ENCODE results near the genes GPRC5A, EMP1, PLBD1 and MGP.

- PRO-cap, 8 experiments: peak in 8 of 8 experiments; most common minus-strand start chr12:12725123 (in 8)
Observed at GRCh38 chr12:12724764-12725154, 7.6 kb downstream of the CDKN1B start.

DNA sequence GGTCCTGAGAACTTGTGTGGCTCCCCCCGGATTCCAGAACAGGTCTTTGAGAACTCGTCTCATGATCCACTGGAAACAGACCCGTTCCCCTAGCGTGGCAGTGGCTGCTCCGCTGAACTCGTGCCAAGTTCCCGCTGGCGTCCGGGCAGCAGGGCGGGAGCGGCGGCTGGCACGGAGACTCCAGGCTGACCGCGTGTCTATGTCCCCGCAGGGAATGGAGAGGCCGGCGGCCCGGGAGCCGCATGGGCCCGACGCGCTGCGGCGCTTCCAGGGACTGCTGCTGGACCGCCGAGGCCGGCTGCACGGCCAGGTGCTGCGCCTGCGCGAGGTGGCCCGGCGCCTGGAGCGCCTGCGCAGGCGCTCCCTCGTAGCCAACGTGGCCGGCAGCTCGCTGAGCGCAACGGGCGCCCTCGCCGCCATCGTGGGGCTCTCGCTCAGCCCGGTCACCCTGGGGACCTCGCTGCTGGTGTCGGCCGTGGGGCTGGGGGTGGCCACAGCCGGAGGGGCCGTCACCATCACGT is 1.3 kb downstream of the APOLD1 start:
- PRO-cap, 8 experiments: peak in 8 of 8 experiments; most common plus-strand start position 413 of the sequence (in 7); most common minus-strand start position 279 of the sequence (in 6)

- PRO-cap, 8 experiments: peak in 6 of 8 experiments; most common plus-strand start chr12:12891562 (in 6); most common minus-strand start chr12:12891308 (in 3)
Observed at GRCh38 chr12:12891061-12891862, at the start of gene GPRC5A. TSS of gene GPRC5A (plus strand) at chr12:12891562.

DNA sequence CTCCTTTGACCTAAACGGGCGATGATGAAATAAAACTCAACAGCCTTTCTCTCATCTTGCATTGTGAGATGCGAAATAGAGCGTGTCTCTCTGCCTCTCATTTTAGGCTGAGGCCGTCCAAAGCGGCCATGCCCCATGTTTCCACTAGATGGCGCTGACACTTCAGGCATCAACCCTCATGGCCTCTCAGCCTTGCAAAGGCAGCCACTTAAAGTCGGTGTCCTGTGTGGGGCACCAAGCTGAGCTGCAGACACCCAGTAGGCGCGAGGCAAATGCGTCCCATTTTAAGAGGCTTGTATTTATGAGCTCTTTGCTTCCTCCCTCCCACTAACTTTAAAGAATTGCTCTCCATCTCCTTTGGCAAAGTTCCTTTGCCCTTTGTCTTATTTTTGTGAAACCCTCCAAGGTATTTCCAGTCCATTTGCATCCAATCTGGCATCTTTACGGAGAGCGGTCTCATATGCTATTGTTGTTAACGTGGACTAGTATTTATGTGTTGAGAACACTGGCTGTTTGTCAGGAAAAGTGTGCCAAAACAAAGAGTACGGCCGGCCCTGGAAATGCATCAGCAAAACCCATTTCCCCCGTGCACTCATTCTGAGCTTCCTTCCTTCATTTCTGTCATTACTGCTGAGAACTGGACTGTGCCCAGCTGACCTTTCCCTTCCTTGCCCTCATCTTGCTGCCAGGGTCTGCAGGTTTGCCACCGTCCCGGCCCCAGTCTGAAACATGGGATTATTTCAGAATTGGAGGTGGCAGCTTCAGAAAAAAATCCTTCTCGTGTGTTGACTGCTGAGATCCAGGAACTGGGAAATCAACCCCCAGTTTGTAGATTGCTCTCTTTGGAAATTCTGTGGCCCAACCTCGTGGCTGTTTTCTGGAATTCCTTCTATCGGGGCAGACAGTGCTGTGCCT is 25.2 kb downstream of the GPRC5A start:
- PRO-cap, 8 experiments: no peak in any of the 8 experiments

- PRO-cap, 8 experiments: peak in 2 of 8 experiments; most common plus-strand start chr12:13098870 (in 1); most common minus-strand start chr12:13098652 (in 2)
Observed at GRCh38 chr12:13098465-13099022, 4.9 kb downstream of the GSG1 start.

DNA sequence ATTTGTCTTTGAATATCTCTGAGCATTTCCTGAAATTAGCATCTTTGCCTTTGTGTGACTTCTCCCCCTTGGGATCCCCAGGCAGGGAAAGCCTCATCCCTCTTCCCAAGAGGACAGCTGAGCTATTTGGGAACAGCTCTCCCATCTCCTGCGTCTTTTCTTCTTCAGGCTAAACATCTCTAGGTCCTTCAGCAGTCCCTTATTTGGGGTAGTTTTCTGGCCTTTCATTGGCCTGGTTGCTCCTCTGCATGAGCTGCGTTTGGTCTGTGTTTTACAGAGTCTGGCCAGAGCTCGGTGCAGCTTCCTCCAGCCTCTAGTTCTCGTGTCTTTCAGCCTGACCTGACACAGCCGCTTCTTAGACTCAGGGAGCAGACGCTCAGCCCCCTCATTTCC is 13.4 kb upstream of the GSG1 start:
- PRO-cap, 8 experiments: no peak in any of the 8 experiments

- PRO-cap, 8 experiments: no peak in any of the 8 experiments
Observed at GRCh38 chr12:13171766-13172249, 24.7 kb upstream of the EMP1 start.

GRCh38 chr12:13196308-13197021 is at the start of gene EMP1:
TSS of gene EMP1 (plus strand) at chr12:13196726.
- PRO-cap, 8 experiments: peak in 7 of 8 experiments; most common plus-strand start chr12:13196805 (in 4); most common minus-strand start chr12:13196615 (in 2)

DNA sequence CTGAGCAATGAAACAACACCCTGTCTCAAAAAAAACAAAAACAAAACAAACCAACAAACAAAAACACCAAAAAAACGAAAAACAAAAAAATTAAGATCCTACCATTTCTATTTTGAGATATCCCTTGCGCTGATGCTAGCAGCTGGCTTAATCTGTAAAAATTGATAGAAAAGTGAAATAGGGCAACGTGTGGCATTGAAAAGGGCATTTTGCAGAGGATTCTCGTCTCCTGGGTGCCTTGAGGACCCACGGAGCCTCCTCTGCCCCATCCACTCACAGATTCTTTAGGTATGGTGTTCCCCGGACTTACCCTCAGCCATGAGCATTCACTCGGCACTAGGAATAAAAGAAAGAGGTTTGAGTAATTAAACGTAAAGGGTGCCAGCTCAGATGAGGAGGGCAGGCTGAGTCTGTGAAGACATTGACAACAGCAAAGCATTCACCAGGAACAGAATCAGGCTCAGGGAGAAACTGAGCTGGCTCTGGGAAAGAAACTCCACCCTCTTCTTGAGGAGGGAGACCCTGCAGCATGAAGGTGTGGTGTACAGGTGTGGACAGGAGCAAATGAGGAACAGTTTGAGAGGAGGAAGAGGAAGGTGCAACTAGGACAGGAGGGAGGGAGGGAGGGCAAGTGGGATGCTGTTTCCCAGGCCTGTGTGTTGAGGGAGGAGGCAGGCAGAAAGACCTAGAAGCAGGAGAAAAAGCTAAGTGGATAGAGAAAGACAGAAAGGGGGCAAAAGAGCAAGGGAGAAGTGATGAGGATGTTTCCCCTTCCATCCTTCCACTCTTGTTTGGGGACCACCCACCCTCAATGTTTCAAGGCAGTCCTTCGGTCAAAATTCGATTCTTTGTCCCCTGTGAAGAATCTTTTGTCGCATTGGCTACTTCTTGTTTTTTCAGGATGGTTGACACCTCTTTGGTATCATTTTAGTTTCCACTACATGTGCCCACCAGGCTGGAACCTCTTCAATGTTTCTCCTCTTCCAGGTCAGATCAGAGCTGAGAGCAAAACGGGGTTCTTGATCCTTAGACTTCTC is 5.2 kb downstream of the EMP1 start:
- PRO-cap, 8 experiments: no peak in any of the 8 experiments

GRCh38 chr12:13256392-13256661 is 59.8 kb downstream of the EMP1 start:
- PRO-cap, 8 experiments: no peak in any of the 8 experiments

- PRO-cap, 8 experiments: no peak in any of the 8 experiments
Observed at GRCh38 chr12:13387019-13387708, 190.6 kb downstream of the EMP1 start.

DNA sequence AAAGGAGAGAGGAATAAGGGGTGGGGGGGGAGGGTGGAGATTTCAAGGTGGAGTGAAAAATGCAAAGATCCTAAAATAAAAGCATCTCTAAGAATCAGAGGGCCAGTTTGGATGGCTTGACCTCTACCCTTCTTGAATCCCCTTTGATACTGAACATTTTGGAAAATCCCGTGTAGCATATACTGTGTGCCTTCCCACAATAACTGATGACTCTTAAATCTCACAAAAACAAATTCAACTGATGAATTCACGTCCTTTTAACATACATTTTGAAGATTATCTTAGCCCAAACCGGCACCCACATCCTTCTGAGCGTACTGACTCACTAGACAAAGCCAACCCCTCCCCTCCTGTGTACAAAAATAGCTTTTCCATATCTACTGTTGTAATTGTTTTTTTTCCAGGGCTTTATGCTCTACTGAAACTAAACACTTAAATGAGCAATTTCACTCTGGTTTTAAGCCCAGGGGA is 109.5 kb upstream of the ATF7IP start:
- PRO-cap, 8 experiments: peak in 1 of 8 experiments; most common minus-strand start position 140 of the sequence (in 1)

DNA sequence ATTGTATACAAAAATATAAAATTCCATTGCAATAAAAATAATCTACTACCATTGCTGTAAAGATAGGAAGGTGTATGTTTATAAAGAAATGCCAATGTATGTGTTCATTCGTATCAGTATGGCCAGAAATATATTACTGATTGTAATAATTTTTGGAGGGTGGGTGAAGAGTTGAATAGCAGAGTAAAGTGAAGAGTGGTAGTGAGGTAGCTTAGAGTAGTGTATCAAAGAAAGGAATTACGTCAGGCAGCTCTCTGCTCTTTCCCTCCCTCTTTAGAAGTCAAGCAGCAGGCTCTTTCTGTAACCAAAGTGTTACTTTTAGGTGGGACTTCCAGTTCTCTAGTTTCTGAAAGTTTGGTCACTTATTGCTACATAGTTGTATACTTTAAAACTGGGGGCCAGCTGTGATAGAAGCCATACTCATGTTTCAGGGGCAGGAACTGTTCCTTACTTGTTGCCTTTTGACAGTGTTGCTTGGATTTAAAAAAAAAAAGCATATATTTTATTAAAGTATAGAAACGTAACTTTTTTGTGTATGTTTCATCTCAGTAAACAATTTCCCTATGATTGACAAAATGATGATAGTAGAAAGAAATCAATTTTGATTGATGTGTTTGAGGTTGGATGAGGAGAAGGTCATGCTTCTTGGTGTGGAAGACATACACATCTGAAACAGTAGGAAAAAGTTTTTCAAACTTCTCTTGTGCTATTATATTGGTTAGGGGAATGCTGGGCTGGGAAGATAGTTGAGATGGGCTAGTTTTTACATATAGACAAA is 30.7 kb downstream of the ATF7IP start:
- PRO-cap, 8 experiments: peak in 6 of 8 experiments; most common plus-strand start position 388 of the sequence (in 6); most common minus-strand start position 190 of the sequence (in 5)

DNA sequence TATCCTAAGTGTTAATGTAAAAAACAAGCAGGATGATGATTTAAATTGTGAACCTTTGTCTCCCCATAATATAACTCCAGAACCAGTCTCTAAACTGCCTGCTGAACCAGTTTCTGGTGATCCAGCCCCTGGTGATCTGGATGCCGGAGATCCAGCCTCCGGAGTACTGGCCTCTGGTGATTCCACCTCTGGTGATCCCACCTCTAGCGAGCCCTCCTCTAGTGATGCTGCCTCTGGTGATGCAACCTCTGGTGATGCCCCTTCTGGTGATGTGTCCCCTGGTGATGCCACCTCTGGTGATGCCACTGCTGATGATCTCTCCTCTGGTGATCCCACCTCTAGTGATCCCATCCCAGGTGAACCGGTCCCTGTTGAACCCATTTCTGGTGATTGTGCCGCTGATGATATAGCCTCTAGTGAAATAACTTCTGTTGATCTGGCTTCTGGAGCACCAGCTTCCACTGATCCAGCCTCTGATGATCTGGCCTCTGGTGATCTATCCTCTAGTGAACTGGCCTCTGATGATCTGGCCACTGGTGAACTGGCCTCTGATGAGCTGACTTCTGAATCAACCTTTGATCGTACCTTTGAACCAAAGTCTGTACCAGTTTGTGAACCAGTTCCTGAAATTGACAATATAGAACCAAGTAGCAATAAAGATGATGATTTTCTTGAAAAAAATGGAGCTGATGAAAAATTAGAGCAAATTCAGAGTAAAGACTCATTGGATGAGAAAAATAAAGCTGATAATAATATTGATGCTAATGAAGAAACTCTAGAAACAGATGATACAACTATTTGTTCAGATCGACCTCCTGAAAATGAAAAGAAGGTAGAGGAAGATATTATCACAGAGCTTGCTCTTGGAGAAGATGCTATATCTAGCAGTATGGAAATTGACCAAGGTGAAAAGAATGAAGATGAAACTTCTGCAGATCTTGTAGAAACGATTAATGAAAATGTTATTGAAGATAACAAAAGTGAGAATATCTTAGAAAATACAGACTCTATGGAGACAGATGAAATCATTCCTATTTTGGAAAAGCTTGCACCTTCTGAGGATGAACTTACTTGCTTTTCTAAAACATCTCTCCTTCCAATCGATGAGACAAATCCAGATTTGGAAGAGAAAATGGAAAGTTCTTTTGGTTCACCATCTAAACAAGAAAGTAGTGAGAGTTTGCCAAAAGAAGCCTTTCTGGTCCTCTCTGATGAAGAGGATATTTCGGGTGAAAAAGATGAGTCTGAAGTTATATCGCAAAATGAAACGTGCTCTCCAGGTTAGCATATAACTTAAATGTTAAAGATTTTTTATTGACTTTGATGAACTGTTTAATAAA is 59.2 kb downstream of the ATF7IP start:
- PRO-cap, 8 experiments: no peak in any of the 8 experiments

DNA sequence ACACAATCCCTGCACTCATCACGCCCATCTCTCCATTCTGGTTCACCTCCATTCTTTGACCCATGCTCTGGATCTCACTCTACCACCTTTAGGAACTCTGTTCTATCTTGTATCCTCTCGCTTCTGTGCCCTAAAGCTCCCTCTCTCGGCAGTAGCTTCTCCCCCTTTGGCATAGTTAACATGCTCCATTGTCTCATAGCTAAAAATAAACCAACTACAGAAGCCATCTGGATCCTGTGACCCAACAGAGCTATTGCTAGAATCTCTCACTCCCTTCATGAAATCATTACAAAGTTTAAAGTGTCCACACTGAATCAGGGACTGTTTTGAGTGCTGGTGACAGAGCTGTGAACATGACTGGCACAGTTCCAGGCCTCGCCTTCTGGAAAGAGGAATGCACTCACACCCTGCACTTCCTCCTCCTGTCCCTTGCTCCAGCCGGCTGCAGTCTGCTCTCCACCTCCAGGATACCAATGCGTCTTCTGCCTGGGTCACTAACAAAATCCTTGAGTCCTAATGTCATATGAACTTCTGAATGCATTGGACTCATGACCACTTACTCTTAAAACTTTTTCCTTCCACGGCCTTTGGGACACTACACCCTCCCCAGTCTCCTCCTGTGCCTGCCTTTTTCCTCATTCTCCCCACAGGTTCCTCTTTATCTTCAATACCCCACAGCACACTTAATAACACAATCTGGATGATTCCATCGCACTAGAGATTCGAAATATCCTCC is 13.3 kb downstream of the PLBD1 start:
- PRO-cap, 8 experiments: peak in 1 of 8 experiments; most common plus-strand start position 325 of the sequence (in 1); most common minus-strand start position 171 of the sequence (in 1)

- PRO-cap, 8 experiments: peak in 8 of 8 experiments; most common plus-strand start chr12:14567479 (in 8); most common minus-strand start chr12:14567721 (in 7)
Observed at GRCh38 chr12:14567132-14568556, at the start of gene PLBD1. TSS of gene PLBD1 (minus strand) at chr12:14567883.

DNA sequence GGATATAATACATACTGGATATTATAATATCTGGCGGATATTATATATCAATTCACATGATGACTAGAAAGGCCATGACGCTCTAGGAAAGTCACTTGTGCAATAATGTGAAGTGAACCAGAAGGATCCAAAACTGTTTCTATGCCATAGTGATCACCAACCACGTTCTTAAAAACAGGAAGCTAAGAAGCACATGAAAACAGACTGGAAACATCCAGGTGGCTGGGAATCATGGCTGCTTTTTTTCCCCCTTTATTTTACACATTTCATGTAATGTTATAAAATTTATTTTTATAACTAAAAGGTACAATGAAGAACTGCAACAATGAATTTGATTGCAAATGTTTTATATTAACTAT is 1.4 kb downstream of the GUCY2C start:
- PRO-cap, 8 experiments: no peak in any of the 8 experiments

DNA sequence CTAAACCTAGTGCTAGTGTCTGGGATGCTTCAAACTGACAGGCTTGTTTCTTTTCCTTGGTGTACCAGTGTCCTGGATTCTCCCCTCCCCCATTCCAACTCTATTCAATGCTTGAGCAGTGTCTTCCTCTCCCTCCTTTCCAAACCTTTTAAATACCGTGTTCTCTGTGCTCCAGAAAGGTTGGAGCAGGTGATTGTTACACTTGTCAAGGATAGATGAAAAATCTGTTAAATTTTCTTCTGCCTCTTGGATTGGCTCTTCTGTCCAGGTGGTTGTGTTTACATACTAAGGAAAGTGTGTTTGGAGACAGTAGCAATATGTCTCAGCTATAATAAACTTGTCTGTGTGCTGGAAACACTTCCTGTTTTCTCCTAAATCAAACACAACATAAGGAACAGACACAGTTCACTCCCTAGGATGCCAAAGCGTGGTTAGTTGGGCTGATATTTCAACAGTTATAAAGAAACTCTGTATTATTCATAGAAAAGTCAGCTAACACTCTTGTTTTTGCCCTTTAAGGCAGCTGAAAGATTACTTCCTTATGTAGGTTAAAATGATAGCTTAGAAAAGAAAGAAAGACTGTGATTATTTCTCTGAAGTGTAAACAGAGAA is 14.5 kb upstream of the GUCY2C start:
- PRO-cap, 8 experiments: no peak in any of the 8 experiments

DNA sequence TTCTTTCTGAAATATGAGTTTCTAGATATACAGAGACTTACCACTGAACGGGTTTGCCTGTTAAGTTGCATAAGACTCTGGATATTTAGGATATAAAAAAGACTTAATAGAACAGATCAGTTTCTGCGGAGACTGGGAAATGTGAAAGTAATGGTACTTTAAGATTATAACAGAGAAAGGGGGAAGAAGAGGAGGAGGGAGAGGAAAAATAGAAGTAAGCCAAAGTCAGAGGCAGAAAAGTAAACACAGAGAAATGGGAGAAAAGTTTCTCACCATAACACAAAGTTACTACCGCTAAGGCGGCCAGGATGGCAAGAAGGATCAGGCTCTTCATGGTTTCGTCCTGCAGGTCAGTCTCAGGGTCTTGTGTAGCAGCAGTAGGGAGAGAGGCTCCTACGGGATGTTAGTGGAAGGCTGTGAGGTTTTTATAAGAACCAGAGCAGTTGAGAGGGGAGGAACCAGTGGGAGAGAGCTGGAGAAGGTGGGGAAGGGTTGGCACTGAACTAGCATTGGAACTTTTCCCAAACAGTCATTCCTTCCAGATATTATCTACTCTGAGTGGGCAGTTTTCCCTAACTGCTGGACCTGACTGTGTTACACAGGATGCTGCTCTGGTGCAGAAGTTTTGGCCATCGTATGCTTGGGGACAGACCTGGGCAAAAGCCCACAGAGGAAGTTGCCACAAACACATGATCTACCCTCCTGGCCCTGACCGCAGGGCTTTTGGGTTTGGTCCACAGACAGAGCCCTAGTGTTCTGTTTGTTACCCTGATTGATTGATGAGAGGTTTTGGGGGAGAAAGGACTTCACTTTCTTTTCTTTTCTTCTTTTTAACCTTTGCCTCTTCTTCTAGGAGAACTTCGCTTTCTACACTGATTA is at the start of gene MGP:
MGP (minus strand) TSS at position 397 of the 879 bp plus-strand sequence.
- PRO-cap, 8 experiments: no peak in any of the 8 experiments

DNA sequence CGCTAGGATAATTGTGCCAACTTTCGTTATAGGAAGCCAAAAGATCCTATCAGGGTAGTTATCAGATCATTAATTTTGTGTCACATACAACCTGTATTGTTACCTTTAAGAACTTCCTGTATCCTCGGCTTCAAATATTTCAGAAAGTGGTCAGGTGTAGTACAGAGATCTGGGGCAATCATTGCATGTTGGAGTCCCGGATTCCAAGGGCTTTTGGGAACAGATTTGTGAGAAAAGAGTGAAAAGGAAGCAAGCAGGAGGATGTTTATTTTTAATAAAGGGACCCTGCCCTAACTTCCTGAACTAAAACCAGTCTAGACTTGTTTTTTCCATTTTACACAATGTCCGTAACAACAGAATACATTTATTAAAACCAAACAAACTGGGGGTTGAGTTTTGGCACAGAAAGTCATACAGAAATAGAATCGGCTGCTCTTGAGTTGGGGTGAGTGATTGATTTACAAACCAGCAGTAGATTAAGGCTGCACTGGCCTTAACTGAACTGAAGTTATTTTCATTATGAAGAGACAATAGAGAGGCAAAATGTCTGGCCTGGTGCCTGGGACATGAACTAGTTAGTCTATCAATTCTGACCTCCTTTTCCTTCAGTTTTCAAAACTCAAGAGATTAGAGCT is 19.5 kb upstream of the MGP start:
- PRO-cap, 8 experiments: no peak in any of the 8 experiments